Bronchial lymph node (tissue), 1 donor: ENCODE data around the gene NR1H2.

DNA sequence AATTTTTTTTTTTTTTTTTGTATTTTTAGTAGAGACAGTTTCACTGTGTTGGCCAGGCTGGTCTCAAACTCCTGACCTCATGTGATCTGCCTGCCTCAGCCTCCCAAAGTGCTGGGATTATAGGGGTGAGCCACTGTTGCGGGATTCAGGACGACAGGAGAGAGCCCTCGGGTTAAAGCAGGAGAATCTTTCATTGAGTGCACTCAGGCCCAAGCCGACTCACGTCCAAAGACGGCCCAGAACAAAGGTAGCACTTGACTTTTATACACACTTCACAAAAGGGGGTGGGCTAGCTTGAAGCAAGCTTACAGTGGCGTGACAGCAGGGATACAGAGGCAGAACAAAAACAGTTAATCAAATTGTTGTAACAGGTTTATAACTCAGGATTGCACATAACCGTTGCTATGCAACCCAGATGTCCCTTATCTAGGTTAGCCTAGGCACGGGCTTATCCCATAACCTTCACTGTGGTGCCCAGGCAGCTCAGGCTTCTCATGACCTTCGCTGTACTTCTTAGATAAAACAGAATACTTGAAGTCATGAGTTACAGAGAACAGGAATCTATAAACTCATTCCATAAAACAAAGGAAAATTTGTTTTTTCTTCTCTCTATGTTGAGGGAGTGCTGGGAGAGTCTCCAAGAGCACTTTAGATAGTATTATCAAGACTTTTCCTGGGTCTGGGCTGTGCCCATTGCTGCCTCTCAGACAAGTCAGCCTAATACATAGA lies 2.1 kb downstream of the MED25 start:
- PRO-cap: no peak

GRCh38 chr19:49838693-49839558 lies 20.8 kb downstream of the MED25 start:
- PRO-cap: no peak

- PRO-cap: no peak
Measured at GRCh38 chr19:49857650-49858007, 9.7 kb downstream of the PNKP start.

- PRO-cap: bidirectional peak, plus-strand start at chr19:49869789, minus-strand start at chr19:49869397; bidirectional peak, plus-strand start at chr19:49870044, minus-strand start at chr19:49869920
Measured at GRCh38 chr19:49869540-49870403, 2.4 kb upstream of the PNKP start.

DNA sequence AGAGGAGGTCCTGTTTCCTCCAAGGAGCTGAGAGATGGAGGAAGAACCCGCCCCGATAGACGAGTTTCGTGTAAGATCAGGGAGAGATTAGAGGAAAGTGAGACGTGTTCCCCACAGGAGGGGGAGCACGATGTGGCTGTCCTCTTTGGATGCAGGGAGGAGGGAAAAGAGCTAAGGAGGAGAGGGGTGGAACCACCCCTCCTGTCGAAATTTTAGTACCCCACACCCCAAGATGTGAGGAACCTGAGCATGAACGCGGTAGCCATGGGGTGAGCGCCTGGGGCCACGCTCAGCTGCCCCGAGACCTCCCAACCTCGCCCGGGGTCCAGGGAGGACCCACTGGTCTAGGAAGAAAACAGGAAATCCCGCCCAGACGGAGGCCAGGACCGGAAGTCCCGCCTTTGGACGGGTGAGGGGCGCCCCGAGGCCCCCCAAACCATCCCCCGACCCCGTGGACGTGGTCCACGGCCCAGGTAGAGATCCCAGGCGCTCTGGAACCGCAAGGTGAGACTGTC lies 1.2 kb downstream of the AKT1S1 start:
- PRO-cap: unidirectional peak, minus-strand start at position 346 of the sequence

GRCh38 chr19:49922822-49923832 lies 5.9 kb upstream of the ATF5 start:
- PRO-cap: bidirectional peak, plus-strand start at chr19:49923515, minus-strand start at chr19:49923360

DNA sequence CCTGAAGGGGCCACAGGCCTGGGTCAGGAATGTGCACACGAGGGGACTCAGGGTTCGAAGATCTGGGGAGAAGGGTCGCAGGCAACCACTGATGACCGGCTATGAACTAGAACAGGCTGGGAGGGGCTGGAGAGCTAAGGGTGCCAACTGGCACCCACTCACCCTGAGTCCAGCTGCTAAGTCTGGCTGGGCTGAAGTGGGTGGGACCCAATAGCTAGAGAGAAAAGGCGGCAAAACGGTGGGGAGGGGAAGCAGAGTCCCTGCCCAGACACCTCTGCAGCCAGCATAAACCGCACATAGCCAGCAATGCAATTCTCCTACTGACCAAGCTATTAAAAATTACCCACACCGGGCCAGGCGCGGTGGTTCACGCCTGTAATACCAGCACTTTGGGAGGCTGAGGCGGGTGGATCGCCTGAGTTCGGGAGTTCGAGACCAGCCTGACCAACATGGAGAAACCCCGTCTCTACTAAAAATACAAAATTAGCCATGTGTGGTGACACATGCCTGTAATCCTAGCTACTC lies 4.3 kb upstream of the ATF5 start:
- PRO-cap: no peak

- PRO-cap: unidirectional peak, plus-strand start at chr19:49928694; bidirectional peak, plus-strand start at chr19:49928929, minus-strand start at chr19:49928735
Measured at GRCh38 chr19:49928567-49928997, 423 bp upstream of the ATF5 start.

- PRO-cap: no peak
Measured at GRCh38 chr19:49930376-49931639, 1.5 kb upstream of the NUP62 start.

DNA sequence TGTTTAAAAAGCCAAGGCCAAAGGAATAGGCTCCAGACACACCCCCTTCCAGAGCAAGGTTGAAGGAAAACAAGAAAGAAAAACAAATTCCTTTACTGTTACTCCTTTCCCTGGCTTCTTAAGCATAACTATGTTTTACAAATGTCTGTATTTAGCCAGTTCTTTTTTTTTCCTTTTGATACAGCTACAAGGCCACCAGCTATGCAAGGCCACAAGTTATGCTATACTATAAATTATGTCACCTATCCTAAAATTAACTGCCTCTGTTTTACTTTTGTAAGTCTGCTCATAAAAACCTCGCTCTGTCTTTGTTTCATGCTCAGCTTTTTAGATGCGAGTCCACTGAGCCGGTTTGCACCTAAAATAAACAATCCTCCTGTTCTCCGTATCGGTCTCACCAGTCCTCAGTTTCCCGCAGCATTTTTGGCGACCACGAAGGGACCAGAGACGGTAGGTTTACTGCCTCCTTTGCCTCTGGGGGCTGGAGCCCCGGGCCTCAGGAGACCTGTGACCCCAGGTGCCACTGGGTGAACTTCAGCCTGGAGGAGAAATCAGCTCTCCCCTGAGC lies 8.3 kb downstream of the SIGLEC11 start:
- PRO-cap: no peak

DNA sequence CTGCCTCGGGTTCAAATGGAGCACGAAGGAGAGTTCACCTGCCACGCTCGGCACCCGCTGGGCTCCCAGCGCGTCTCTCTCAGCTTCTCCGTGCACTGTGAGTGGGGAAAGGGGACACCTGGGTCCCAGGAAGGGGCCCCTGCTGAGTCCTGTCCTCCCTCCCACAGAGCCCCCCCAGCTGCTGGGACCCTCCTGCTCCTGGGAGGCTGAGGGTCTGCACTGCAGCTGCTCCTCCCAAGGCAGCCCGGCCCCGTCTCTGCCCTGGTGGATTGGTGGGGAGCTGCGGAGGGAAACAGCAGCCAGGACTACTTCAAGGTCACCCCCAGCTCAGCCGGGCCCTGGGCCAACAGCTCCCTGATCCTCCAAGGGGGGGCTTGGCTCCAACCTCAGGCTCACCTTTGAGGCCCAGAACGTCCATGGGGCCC lies 11.0 kb upstream of the SIGLEC11 start:
- PRO-cap: no peak

GRCh38 chr19:50275763-50276276 lies 53.4 kb downstream of the KCNC3 start:
- PRO-cap: no peak

- PRO-cap: bidirectional peak, plus-strand start at chr19:50376464, minus-strand start at chr19:50376335
Measured at GRCh38 chr19:50375994-50376616, at the start of gene NR1H2. NR1H2 (plus strand) TSS chr19:50376457.

DNA sequence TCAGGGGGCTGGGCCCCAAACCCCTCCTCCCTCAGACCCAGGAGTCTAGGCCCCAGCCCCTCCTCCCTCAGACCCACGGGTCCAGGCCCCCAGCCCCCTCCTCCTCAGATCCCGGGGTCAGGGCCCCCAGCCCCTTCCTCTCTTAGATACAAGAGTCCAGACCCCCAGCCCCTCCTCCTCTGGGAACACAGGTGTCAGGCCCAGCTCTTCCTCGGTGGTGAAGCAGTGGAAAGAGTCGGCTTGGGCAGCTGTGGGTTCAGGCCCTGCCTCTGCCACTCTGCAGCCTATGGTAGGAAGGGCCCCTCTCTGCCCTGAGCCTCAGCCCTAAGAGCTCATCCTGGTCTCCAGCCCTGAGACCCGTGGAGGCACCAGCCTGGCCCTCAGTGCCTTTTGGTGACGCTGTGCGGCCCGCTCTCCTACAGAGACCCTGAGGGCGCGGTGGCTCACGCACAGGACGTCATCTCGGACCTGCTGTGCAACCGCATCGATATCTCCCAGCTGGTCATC lies 3.7 kb upstream of the SPIB start:
- PRO-cap: no peak

- PRO-cap: bidirectional peak, plus-strand start at chr19:50419800, minus-strand start at chr19:50419663
Measured at GRCh38 chr19:50419482-50419959, 783 bp downstream of the SPIB start.

DNA sequence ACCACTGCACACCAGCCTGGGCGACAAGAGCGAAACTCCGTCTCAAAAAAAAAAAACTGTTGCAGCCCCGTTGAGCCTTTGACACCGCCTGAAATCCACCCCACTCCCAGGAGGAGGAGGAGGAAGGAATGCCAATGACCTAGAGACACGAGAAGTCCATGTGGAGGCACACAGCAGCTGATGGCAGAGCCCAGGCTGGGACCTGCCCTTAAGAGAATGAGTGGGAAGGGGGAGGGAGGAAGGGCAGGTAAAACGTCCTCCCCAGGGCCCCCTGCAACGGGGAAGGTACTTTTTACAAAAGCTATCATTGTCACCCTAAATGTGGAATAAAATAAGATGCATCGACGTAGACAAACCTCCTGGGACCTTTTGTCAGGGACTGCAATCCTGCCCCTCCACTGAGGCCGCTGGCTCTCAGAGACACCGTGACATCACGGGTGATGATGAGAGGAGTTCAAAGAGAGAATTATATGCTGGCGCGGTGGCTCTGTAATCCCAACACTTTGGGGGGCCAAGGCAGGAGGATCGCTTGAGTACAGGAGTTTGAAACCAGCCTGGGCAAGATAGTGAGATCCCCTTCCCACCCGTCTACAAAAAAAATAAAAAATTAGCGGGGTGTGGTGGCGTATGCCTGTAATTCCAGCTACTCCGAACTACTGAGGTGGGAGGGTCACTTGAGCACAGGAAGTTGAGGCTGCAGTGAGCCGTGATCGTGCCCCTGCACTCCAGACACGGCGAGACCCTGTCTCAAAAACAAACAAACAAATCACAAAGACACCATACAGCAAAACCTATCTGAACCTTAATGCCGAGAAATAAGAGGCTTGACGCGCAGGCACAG lies 1.8 kb upstream of the MYBPC2 start:
- PRO-cap: unidirectional peak, plus-strand start at position 446 of the sequence

- PRO-cap: no peak
Measured at GRCh38 chr19:50477654-50477906, 932 bp upstream of the GARIN5A start.

DNA sequence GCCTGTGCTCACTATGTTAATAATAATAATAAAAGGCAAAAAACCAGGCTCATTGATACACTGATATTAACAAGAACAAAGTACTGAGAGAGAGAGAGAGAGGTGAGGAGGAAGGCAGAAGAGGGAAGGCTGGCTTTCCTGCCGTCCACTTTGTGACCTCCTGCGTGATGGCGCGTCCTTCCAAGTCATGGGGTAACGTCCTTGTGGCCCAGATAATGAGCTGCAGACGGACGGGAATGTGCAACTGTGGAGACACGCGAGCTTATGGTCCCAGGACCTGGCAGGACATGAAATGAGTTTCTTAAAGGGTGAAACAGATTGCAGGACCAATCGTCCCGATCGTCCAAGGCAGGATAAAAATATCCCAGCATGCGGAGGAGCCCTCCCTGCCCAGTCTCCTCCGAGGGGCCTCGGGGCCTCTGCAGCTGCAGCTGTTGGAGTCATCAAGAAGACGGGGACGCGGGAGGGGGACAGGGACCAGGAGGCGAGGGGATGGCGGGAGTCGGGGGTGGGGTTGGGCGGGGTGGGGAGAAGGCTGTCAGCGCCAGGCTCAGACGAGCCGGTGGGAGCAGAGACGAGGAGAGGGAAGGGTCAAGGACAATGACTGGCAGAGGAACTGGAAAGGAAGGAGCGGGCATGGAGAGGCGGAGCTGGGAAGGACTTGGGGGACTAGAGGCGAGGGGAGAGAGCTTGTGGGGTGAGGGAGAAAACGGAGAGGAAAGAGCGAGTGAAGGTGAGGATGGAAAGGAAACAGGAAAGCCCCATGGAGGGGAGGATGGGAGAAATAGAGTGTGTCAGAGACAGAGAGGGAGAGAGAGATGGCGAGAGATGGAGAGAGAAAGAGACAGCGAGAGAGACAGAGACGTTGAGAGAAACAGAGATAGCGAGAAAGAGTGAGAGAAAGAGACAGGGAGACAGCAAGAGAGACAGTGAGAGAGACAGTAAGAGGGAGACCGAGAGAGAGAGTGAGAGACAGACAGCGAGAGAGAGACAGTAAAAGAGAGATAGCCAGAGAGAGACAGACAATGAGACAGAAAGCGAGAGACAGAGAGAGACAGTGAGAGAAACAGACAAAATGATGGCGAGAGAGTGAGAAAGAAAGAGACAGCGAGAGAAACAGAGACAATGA lies 14.5 kb upstream of the GARIN5A start:
- PRO-cap: unidirectional peak, plus-strand start at position 515 of the sequence

- PRO-cap: no peak
Measured at GRCh38 chr19:50501754-50502323, 9.2 kb downstream of the JOSD2 start.

DNA sequence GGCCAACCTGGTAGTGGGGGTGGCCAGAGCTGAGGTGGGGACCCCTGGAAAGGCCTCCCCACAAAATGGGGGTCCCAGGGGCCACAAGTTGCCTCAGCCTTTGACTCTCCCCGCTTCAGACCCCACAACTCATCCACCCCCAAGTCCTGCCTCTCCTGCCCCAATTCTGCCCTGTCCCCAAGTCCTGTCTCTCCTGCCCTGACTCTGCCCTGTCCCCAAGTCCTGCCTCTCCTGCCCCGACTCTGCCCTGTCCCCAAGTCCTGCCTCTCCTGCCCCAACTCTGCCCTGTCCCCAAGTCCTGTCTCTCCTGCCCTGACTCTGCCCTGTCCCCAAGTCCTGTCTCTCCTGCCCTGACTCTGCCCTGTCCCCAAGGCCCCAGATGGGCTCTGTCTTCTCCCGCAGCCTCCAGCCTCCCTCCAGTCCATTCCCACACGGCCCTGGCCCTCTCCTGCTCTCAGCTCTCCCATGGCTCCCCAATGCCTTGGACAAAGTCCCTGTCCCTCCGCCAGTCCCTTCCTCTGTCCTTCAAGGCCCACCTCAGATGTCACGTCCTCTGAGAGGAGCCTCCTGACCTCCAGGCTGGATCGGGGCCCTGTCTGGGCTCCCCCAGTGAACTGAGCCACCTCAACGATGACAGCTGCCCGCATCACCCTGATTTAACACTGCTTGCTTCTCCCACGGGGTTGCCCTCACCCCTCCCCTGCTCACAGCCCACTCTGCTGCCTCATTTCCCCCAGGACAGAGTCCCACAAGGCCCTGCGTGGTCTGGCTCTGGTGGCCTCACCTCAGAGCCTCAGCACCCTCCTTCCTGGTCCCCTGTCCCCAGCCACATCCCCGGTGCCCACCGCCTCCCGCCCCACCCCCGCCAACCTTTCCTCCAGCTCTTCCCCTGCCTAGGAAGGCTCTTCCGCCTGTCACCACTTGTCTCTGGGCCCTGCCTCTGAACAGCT lies 3.0 kb downstream of the JOSD2 start:
- PRO-cap: no peak